Spleen (tissue), 7 donors: ENCODE measurements around a stretch of chr14.

- PRO-cap, 4 experiments, result no peak in any of the 4 experiments
- RAMPAGE, long total RNA, 4 experiments, result no peak in any of the 4 experiments
Observed at GRCh38 chr14:64941964-64942340, 593 bp downstream of the GPX2 start.

- PRO-cap, 4 experiments, result no peak in any of the 4 experiments
- RAMPAGE, long total RNA, 4 experiments, result no peak in any of the 4 experiments
Observed at GRCh38 chr14:64950219-64950659, 7.7 kb upstream of the GPX2 start.

GRCh38 chr14:64950836-64951607 is 8.5 kb upstream of the GPX2 start:
- PRO-cap, 4 experiments, result no peak in any of the 4 experiments
- RAMPAGE, long total RNA, 4 experiments, result no peak in any of the 4 experiments

DNA sequence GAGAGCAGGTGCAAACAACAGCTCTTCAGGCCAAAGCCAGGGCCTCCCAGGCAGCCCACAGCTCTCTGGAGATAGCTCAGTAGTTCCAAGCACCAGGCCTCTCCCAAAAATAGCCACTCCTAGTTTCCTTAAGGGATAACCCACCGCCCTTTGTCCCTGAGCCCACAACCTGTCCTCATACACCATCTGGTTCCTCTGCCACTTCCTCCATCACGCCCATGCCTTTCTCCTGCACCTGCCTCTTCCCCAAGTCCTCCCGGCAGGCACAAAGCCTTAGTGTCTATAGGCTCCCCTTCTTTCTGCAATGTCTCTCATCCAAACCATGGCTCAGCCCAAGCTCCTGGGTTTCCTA is 2.1 kb downstream of the RAB15 start:
- PRO-cap, 4 experiments, result no peak in any of the 4 experiments
- RAMPAGE, long total RNA, 4 experiments, result no peak in any of the 4 experiments

DNA sequence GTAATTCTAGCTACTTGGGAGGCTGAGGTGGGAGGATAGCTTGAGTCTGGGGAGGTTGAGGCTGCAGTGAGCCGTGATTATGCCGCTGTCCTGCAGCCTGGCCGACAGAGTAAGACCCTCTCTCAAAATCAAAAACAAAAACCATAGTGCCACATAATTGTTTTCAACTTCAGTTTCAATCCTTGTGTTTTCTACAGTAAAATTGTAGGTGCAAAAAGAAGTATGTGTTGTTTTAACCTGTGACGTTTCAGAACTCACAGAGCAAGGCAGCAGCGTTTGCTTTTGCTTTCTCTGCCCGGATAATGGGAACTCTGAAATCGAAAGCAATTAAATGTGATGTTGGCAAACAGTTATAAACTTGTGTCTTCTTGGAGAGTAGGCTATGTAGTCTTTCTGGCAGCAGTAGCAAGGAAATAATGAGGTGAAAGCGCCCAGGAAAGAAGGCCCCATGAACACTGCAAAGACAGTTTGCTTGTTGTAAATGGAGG is 39.0 kb downstream of the FNTB start:
- PRO-cap, 4 experiments, result peak in 1 of 4 experiments; most common minus-strand start position 304 of the sequence (in 1)
- RAMPAGE, long total RNA, 4 experiments, result no peak in any of the 4 experiments

- PRO-cap, 4 experiments, result no peak in any of the 4 experiments
- RAMPAGE, long total RNA, 4 experiments, result no peak in any of the 4 experiments
Observed at GRCh38 chr14:65104882-65105188, 2.5 kb upstream of the MAX start.

DNA sequence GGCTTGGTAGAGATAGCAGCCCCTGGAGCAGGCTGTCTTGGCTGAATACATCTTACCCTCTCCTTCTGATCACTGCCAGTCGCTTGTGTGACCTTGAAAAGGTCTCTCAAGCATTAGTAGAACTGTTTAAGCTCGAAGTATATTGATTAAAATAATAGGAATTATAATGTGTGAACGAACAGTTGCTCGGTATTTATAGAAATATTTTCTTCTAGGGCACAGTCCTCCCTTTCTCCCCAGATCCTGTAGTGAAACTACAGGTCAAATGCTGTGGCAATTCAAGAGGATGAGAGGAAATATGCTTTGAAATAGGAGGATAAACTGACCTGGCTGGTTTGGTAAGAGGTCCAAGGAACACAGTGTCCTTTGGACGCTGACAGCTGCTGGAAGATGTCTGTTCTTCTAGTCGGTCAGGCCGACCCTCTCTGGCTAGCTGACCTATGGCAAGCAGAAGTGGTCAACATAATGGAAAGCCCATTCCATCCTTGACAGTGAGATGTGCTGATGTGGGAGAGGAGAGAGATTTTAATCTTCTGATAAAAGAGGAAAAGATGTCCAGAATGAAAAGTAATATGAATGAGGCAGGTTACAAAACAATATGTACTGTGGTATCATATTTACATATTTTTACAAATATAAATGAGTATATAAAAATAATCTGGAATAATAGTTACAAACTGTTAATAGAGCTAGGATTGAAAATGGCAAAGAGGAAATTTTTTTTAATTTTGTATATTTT is 16.0 kb upstream of the MAX start:
- PRO-cap, 4 experiments, result no peak in any of the 4 experiments
- RAMPAGE, long total RNA, 4 experiments, result no peak in any of the 4 experiments

DNA sequence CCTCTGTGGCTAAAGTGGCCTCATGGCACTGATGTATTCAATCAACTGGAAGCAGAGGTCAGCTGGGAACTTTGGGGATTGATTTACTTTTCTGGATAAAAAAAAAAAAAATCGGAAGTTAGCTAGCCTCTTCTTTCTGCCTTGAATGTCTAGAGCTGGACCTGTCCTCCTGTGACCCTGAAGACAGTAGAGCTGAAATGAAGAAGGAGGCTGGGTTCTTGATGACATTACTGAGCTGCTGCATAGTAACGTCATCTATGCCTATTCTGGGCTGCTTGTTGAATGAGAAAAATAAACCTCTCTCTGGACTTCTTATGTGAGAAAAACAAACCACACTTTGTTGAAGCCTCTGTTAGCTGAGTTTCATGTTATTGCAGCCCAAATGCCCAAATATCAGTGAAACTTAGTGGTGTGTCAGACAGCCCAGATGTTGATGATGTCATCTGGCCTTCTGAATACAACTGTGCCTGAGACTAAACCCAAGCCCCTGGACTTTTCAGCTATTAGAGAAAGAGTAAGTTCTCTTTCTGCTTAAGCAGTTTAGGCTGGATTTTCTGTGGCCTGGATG is 67.0 kb upstream of the MAX start:
- PRO-cap, 4 experiments, result no peak in any of the 4 experiments
- RAMPAGE, long total RNA, 4 experiments, result no peak in any of the 4 experiments

- PRO-cap, 4 experiments, result peak in 4 of 4 experiments; most common plus-strand start chr14:65210385 (in 2)
- RAMPAGE, long total RNA, 4 experiments, result no peak in any of the 4 experiments
Observed at GRCh38 chr14:65210055-65210447, 107.7 kb upstream of the MAX start.

- PRO-cap, 4 experiments, result no peak in any of the 4 experiments
- RAMPAGE, long total RNA, 4 experiments, result no peak in any of the 4 experiments
Observed at GRCh38 chr14:65236396-65236770, 134.1 kb upstream of the MAX start.

DNA sequence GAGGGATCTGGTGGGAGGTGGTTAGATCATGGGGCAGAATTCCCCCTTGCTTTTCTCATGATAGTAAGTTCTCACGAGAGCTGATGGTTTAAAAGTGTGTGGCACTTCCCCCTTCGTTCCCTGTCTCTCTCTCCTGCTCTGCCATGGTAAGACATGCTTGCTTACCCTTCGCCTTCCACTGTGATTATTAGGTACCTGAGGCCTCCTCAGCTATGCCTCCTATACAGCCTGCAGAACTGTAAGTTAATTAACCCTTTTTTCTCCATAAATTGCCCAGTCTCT is 115.6 kb upstream of the FUT8 start:
- PRO-cap, 4 experiments, result peak in 1 of 4 experiments; most common plus-strand start position 116 of the sequence (in 1)
- RAMPAGE, long total RNA, 4 experiments, result no peak in any of the 4 experiments

DNA sequence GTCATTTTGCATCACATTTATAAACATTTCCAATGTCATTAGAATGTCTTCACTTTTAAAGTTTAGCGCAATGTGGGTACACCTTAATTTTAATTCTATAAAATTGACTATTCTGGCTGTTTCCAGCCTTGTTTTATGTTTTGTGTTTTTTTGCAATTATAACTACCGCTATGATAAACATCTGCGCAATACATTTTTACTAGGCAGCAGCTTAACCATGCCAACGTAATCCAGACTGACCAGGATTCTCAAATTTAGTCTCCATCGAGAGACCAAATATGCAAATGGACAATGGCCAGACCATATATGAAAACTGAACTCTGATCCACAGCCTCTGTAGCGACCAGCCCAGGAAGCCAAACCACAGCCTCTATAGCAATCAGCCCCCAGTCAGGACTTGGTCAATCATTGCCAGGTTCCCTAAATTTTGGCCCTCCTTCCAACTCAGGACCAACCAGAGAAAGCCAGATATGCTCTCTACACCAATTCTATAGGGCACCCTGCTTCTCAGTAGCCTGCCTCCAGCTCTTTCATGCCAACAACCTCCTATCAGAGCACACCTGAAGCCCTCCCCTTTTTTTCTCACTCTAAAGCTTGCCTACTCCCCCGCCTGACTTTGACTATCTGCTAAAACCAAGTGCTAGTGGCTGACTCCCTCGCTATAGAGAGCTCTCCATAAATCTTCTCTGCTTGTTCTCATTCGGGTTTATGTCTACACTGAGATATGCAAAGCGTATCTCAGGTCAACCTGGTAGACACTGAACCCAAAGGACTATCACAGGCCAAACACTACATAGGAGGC is 110.7 kb upstream of the FUT8 start:
- PRO-cap, 4 experiments, result peak in 1 of 4 experiments; most common plus-strand start position 619 of the sequence (in 1); most common minus-strand start position 363 of the sequence (in 1)
- RAMPAGE, long total RNA, 4 experiments, result start-site peak on the plus strand in 2 of 4 experiments, centred at positions 334 to 618 of the sequence, 15 to 22 reads per replicate

- PRO-cap, 4 experiments, result peak in 1 of 4 experiments; most common minus-strand start chr14:65318806 (in 1)
- RAMPAGE, long total RNA, 4 experiments, result start-site peak on the minus strand in 3 of 4 experiments, at chr14:65318724-65318888 at its widest, 12 to 34 reads per replicate
Observed at GRCh38 chr14:65318461-65319079, 94.0 kb upstream of the FUT8 start.

- PRO-cap, 4 experiments, result no peak in any of the 4 experiments
- RAMPAGE, long total RNA, 4 experiments, result no peak in any of the 4 experiments
Observed at GRCh38 chr14:65335535-65335859, 77.0 kb upstream of the FUT8 start.

- PRO-cap, 4 experiments, result peak in 1 of 4 experiments; most common plus-strand start chr14:65352042 (in 1)
- RAMPAGE, long total RNA, 4 experiments, result no peak in any of the 4 experiments
Observed at GRCh38 chr14:65351876-65352217, 60.7 kb upstream of the FUT8 start.

GRCh38 chr14:65482994-65483490 is 70.5 kb downstream of the FUT8 start:
- PRO-cap, 4 experiments, result no peak in any of the 4 experiments
- RAMPAGE, long total RNA, 4 experiments, result no peak in any of the 4 experiments

- PRO-cap, 4 experiments, result no peak in any of the 4 experiments
- RAMPAGE, long total RNA, 4 experiments, result no peak in any of the 4 experiments
Observed at GRCh38 chr14:65495536-65495969, 83.0 kb downstream of the FUT8 start.

DNA sequence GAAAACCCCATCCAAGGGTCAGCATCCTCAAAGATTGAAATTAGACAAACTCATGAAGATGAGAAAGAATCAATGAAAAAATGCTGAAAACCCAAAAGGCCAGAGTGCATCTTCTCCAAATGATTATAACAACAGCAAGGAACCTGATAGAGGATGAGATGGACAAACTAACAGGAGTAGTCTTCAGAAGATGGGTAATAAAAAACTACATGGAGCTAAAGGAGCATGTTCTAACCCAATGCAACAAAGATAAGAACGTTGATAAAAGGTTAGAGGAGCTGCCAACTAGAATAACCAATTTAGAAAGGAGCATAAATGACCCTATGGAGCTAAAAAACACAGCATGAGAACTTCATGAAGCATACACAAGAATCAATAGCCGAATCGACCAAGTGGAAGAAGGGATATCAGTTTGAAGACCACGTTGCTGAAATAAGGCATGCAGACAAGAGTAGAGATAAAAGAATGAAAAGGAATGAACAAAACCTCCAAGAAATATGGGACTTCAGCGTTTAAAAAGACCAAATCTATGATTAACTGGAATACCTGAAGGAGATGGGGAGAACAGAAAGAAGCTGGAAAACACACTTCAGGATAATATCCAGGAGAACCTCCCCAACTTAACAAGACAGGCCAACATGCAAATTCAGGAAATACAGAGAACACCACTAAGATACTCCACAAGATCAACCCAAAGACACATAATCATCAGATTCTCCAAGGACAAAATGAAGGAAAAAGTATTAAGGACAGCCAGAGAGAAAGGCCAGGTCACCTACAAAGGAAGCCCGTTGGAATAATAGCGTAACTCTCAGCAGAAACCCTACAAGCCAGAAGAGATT is 194.9 kb downstream of the GPHN start:
- PRO-cap, 4 experiments, result no peak in any of the 4 experiments
- RAMPAGE, long total RNA, 4 experiments, result no peak in any of the 4 experiments

DNA sequence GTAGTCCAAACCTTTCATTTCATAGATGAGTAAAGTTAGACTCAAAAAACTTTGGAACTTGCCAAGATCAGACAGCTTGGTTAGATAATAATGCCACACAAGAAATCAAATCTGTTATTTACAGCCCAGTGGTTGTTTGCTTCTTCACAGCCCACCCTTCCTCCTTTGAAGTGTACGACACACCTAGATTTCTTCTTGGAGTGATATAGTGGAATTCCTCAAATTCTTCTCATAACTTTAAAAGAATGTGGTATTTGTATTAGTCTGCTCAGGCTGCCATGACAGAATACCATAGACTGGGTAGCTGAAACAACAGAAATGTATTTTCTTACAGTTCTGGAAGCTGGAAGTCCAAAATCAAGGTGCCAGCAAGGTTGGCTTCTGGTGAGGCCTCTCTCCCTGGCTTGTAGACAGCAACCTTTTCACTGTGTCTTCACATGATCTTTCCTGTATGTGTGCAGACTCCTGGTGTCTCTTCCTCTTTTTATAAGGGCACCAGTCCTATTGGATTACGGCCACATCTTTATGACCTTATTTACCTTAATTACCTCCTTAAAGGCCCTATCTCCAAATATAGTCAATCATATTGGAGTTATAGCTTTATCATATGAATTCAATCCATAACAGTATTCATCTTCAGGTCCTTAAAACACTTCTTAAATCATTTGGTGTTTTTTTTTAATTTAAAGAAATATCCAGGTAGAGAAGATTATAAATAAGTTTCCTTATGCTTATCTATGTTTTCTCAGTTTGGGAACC is 21.3 kb upstream of the GARIN2 start:
- PRO-cap, 4 experiments, result no peak in any of the 4 experiments
- RAMPAGE, long total RNA, 4 experiments, result no peak in any of the 4 experiments

- PRO-cap, 4 experiments, result no peak in any of the 4 experiments
- RAMPAGE, long total RNA, 4 experiments, result no peak in any of the 4 experiments
Observed at GRCh38 chr14:67312470-67312726, 47.2 kb downstream of the ATP6V1D start.